Prostate gland (tissue), 2 donors: ENCODE measurements around the gene CAPN9.

GRCh38 chr1:229225153-229225747 lies 45.7 kb upstream of the RAB4A start:
- PRO-cap, result no peak
- RAMPAGE, long total RNA, 2 experiments, result no peak in any of the 2 experiments

DNA sequence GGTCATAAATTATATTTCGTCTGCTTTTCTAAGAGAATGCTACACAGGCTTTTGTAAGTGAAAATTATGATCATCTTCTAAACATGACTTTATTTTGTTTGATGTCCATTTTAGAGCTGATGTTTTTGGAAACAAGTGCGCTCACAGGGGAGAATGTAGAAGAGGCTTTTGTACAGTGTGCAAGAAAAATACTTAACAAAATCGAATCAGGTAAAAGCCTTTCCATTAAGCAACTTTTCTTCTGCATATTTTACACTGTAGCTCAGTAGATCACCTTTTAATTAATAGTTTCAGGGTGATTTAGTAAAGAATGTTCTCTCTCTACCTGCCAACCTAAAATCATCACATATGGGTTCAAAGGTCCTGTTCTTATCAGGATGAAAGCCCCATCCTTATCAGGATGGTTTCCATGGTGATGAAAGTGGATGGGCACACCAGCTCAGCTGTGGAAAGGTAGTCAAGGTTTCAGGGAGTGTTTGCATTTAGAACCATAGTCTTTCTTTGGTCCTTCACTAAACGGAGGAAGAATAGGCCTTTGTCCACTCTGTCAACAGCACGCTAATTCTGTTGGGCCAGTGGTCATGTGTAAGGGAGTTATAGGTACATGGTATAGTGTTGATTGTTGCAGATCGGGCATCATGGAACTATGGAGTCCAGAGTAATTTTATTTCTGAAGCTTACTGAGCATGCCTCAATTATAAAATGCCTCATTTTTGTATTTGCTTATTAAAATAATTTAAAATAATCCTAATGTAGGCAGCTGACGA lies 28.1 kb downstream of the RAB4A start:
- PRO-cap, result no peak
- RAMPAGE, long total RNA, 2 experiments, result no peak in any of the 2 experiments

DNA sequence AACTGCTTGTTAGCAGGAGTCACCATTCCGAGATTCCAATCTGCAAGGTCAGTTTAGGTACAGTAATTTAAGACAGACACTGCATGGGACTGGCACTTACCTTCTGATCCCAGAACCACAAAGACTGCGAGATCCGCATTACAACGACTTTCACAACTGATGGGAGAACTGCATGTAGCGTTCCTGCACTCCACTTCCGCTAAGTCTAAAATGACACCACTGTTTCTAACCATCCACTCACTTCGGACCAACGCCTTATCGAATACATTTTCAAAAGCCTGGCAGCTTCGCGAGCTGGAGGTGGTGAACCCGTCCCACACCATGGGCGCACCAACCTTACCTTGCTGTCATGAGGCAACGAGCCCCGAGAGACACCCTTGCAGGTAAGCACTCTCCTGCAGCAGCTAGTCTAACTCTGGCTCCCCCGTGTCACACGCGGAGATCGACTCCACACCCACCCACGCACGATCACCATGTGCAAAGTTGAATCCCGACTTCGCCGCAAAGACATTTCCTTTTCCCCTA lies 903 bp downstream of the TAF5L start:
- PRO-cap, result no peak
- RAMPAGE, long total RNA, 2 experiments, result no peak in any of the 2 experiments

DNA sequence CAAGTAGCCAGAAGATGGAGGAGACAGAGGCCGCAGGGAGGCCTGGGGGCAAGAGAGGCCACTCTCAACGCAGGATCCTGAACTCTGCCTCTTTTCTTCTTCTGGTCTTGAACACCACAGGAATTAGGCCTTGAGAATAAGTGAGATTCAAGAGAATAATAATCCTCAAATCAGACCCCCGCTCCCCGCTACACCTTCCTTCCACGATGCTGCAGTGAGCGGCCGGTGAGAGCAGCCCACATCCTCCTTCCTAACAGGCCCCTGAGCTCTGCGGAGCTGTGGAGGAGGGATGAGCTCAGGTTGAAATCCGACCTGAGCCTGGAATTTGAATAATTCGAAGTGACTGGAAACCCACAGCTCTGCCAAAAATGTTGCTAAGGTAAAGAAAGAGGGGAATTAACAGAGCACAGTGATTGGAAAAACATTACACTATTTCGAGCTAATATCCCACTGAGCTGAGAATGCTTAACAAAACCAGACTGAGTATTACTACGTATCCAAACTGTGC lies 90.0 kb downstream of the URB2 start:
- PRO-cap, result no peak
- RAMPAGE, long total RNA, 2 experiments, result no peak in any of the 2 experiments

- PRO-cap, result no peak
- RAMPAGE, long total RNA, 2 experiments, result no peak in any of the 2 experiments
Measured at GRCh38 chr1:229753680-229754273, 127.7 kb downstream of the URB2 start.

GRCh38 chr1:229863580-229864574 lies 203.2 kb upstream of the GALNT2 start:
- PRO-cap, result no peak
- RAMPAGE, long total RNA, 2 experiments, result no peak in any of the 2 experiments

DNA sequence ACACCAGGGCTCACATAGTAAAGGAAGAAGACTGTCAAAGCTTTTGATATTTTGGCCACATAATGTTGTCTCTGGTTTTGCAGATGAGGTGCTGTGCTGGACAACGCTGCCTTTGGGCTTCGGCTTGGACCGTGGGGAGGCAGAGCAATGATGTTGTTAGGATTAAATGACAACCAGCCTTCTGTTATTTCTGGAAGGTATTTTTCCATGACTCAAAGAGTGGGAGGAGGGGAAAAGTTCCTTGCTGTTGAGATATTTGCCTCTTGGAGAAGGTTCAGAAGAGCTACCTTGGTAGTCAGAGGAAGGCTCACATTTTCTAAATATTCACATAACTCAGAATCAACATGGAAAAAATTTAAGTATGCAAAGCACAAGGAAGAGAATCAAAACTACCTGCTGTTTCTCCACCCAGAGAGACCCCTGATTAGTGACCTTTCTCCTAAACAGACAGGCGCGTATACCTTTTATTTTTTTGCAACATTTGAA lies 187.2 kb upstream of the GALNT2 start:
- PRO-cap, result no peak
- RAMPAGE, long total RNA, 2 experiments, result no peak in any of the 2 experiments

- PRO-cap, result no peak
- RAMPAGE, long total RNA, 2 experiments, result no peak in any of the 2 experiments
Measured at GRCh38 chr1:230011504-230012225, 55.4 kb upstream of the GALNT2 start.

- PRO-cap, result no peak
- RAMPAGE, long total RNA, 2 experiments, result no peak in any of the 2 experiments
Measured at GRCh38 chr1:230073325-230074020, 6.4 kb downstream of the GALNT2 start.

GRCh38 chr1:230103453-230104101 lies 36.5 kb downstream of the GALNT2 start:
- PRO-cap, result no peak
- RAMPAGE, long total RNA, 2 experiments, result no peak in any of the 2 experiments

DNA sequence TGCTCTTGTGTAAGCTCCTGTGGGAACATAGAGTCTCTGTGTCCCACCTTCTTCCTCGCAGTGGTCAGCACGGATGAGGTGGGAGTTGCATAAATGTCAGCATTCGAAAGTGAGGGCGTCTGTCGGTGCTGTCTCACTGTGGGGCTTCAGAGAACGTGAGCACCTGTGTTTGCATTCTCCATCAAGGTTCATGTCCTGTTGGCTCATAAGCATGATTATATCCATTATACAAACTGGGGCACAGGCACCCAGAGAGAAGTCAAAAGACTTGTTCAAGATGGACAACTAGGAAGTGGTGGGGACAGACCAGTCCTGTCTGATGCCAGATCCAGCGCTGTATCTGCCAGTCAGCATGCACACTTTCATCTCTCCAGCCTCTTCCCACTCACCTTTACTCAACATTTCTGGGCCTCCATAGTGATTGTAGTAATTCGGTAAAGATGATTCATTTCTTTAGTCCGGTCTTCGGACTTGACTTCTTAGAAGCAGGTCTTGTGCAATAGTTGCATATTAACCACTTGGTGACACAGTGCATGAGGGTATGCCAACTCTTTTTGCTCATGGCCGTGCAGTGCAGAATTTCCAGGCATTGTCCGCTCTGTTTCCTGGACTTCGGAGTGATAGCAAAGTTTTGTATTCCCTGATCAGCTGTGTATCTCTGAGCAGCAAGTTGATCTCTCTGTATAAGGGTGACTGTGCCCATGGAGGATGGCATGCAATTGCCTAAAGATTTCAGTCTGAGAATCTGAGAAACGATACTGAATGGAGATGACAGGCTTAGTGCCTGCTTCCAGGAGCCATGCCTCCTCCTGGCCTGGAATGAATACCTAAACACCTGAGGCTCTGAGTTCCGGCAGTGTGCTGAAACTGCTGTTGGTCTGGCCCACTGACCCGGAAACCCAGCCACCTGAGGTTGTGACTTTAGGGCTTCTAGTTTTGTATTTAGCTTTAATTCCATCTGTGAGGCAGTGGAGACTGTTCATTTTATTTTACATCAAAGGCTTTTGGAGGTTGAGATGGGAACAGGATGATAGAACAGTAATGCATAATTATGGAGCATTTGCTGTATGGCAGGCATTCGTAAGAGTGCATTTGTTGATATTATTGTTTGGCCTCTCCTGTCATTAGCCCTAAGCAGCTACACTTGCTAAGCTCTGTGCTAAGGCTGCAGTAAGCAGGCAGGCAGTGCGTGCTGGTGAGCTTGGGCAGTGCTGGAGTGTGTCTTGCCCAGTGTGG lies 38.9 kb downstream of the GALNT2 start:
- PRO-cap, result no peak
- RAMPAGE, long total RNA, 2 experiments, result no peak in any of the 2 experiments

DNA sequence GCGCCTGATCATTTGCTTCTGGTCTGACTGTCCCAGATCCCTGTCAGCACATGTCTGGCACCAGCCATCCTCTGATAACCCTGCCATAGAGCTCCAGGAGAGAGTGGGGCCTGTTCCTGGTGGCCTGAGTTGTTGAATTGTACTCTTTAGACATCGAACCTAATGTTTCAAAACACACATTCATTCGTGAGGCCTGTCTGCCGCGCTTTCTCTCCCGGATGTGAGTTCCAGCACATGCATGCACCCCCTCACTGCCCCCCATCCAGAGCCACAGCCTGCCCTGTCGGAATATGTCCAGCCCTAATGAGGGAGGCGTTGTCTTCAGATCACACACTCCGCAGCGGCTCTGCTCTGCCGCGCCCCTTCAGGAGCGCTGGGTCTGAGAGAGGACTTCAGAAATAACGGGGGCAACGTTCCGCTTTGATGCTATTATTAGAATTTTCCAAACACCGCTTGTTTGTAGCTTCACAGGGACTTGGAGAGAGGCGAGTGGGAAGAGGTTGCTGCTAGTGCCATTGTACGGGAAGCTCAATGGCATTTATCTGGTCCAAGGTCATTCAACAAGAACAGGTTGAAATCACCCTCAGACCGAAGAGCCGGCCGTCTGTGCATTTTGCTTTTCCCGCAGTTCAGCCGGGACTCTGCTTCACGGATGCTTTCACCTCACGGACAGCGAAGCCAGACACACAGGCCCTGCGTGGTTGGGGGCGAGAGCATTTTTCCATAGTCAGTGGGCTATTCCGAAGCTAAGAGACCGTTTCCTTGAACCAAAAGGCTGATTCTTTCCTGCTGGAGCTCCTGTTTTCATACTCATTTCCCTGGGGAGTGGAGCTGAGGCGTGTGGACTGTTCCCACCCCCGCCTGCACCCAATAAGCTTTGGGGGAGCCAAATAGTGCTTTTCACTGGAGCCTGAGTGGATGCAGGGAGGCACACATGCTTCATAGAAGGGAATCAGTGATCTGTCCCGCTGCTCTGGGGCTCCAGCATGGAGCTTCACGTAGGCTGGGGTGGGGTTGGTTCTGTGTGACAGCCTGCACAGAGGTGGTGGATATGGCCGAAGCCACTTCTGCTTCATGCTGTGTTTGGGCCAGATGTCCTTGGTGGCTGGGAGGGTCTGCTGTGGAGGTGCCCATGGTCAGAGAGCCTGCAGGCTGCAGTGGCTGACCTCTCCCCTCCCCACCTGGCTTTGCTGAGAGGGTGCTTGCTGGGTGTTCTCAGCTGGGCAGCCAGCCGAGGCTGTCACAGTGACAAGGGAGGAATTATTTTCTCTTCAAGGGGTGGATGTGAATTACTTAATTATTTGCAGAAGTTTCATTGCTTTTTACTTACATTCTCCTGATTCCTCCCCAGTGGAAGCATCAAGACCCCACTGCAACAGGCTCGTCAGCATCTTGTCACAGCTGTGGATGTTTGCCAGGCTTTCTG lies 69.8 kb downstream of the GALNT2 start:
- PRO-cap, result no peak
- RAMPAGE, long total RNA, 2 experiments, result no peak in any of the 2 experiments

GRCh38 chr1:230149984-230150362 lies 82.9 kb downstream of the GALNT2 start:
- PRO-cap, result no peak
- RAMPAGE, long total RNA, 2 experiments, result no peak in any of the 2 experiments

- PRO-cap, result no peak
- RAMPAGE, long total RNA, 2 experiments, result no peak in any of the 2 experiments
Measured at GRCh38 chr1:230210744-230211267, 143.8 kb downstream of the GALNT2 start.

DNA sequence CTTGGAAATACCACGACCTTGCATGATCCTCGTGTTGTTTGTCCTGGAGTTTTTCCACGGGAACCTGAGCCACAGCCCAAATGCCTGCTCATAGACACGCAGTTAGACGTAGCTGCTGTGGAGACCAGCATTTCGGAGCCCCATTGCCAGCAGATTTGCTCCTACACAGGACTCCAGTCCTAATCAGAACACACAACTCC lies 163.2 kb downstream of the GALNT2 start:
- PRO-cap, result no peak
- RAMPAGE, long total RNA, 2 experiments, result no peak in any of the 2 experiments

- PRO-cap, result no peak
- RAMPAGE, long total RNA, 2 experiments, result no peak in any of the 2 experiments
Measured at GRCh38 chr1:230747126-230747521, at the start of gene CAPN9. Gene CAPN9, plus strand, starts transcription at chr1:230747388.

- PRO-cap, result no peak
- RAMPAGE, long total RNA, 2 experiments, result no peak in any of the 2 experiments
Measured at GRCh38 chr1:230806828-230807511, 59.8 kb downstream of the CAPN9 start.

GRCh38 chr1:230942594-230943414 lies 35.9 kb downstream of the TTC13 start:
- PRO-cap, result no peak
- RAMPAGE, long total RNA, 2 experiments, result no peak in any of the 2 experiments

DNA sequence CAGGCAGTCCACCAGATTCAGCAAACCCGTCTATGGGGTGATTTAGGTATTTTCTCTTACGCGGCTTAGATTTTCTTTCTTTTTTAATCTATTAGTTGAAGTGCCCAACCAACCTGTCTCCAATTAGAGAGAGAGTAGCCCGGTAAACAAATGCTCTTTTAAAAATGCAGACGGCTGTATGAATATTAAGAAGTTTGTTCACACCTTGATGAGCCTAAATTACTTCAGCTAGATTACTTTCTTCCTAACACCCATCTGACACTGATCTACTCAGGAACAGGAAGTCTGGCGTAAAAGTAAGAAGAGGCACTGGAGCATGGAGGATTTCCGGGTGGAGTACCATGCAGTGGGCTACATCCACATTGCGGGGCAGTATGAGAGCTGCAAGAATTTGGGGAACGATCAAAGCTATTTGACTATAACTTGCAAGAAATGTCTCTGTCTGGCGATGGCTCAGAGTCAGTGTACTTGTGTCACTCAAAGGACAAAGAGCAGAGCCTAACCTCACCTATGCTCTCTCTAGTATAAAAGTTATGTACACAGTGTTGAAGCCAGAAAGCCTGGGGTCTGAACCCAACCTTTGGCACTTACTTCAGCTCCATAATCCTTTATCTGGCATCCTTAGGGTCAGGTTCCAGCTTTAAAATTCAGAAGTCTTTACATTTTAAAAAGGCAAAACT lies 8.1 kb downstream of the C1orf131 start:
- PRO-cap, result no peak
- RAMPAGE, long total RNA, 2 experiments, result no peak in any of the 2 experiments

DNA sequence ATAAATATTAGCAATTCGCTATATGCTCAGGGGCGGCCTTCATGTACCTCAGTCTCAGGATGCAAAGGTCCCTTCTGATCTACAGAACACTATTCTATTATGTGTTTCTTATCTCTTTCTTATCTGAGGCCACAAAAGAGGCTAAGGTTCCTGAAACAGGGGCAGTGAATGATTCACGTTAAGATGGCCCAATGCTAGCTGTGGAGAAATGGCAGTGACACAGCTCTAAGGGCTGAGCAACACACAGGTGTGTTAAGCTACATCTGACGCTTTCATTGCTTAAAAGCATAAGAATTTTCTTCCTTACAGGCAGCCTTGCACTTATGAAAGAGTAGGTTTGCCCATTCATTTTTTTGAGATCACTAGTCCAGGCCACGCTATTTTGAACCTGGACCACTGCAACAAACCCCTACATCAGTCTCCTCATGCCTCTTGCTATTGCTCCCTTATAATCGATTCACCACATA lies 6.8 kb downstream of the C1orf131 start:
- PRO-cap, result no peak
- RAMPAGE, long total RNA, 2 experiments, result no peak in any of the 2 experiments